Measurements from ENCODE around the genes DMKN, COX6B1, ZBTB32, IGFLR1, OVOL3 and ZNF382.

DNA sequence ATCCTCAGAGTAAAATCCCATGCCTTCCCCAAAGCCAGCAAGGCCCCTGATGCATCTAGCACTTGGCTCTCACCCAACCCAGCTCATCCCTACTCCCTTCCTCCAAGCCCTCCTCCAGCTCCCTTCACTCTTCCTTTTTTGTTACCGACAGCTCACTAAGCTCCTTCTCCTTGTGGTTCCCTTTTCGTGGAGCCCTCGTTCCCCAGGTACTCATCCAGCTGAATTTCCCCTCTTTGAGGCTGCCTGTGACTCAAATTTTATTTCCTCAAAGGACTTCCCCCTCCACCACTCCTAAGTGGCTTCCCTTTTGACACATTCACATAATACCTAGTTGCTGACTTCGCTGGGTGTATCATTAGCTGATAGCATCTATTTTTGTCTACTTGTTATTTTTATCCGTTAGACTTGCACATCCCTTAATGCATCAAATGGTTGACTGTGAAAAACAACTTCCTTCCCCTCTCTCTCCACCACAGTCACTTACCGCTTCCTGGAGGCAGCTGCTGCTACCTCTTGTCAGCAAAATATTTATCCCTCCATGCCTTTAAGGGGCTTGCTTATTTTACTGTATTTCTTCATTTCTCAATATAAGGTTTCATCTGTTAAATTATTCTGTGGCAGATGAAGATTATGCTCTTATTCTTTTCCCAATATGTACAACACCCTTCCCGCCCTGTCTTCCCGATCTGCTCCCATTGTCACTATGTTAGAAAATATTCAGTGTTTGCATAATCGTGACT, 14.5 kb downstream of the FFAR2 start:
- PRO-cap, result no peak
- RAMPAGE, long total RNA, 4 experiments, result no peak in any of the 4 experiments

GRCh38 chr19:35513229-35513952, at the start of gene DMKN:
DMKN (minus strand) TSS chr19:35513649.
- PRO-cap, result no peak
- RAMPAGE, long total RNA, 4 experiments, result start-site peak on the minus strand in 3 of 4 experiments, at chr19:35513649-35513809 at its widest, 8 to 11 reads per replicate

- PRO-cap, result no peak
- RAMPAGE, long total RNA, 4 experiments, result no peak in any of the 4 experiments
Observed at GRCh38 chr19:35536760-35537203, 3.5 kb downstream of the GAPDHS start.

- PRO-cap, result no peak
- RAMPAGE, long total RNA, 4 experiments, result no peak in any of the 4 experiments
Observed at GRCh38 chr19:35596543-35596931, 10.6 kb downstream of the PMIS2 start.

DNA sequence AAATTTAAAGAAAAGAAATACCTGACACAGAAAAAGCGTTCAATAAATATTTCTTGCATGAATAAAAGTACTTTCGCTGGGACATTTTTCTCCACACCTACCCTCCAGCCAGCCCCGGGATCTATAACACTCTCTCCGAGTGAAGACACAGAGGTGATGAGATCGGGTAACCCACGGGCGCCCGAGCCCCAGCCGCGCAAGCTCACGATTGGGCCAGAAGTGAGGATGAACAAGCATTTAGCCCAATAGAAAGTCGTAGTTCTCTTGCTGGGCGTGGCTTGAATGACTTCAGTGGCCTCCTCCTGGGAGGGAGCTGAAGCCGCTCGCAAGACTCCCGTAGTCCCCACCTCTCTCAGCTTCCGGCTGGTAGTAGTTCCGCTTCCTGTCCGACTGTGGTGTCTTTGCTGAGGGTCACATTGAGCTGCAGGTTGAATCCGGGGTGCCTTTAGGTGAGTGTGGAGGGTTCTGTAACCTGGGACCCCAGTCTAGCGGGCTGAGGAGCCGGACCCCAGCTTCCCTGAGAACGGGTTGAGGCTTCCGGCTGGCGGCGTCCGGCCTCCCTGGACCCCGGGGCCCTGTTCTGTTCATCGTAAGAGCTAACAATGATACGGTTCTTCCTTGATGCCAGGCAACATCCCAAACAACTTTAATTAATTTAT, at the start of gene COX6B1:
COX6B1 (plus strand) TSS at position 369 of the 659 bp plus-strand sequence.
- PRO-cap, result no peak
- RAMPAGE, long total RNA, 4 experiments, result start-site peak on the plus strand in 4 of 4 experiments, centred at positions 379 to 384 of the sequence, 2,152 to 6,832 reads per replicate

- PRO-cap, result no peak
- RAMPAGE, long total RNA, 4 experiments, result no peak in any of the 4 experiments
Observed at GRCh38 chr19:35704385-35704790, at the start of gene ZBTB32. ZBTB32 (plus strand) TSS chr19:35704558.

DNA sequence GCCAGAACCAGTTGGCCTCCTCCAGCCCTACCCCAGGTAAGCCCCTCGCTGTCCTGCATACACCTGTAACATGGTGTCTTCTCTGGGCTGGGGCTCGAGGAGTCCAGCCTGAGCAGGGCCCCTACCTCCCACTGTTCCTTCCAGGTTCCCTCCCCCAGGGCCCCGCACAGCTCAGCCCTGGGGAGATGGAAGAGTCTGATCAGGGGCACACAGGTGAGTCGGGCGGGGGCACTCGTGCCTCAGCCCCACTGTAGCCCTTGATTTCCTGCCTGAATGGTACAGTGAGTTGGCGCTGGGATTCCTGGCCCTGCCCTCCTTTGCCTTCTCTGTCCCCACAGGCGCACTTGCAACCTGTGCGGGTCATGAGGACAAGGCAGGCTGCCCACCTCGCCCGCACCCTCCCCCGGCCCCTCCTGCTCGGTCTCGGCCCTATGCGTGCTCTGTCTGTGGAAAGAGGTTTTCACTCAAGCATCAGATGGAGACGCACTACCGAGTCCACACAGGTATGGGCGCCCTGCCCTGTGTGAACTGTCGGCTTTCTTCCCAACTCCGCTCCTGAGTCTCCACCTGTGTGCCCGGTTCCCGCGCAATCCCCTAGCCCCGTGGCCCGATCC, 1.9 kb upstream of the KMT2B start:
- PRO-cap, result no peak
- RAMPAGE, long total RNA, 4 experiments, result no peak in any of the 4 experiments

DNA sequence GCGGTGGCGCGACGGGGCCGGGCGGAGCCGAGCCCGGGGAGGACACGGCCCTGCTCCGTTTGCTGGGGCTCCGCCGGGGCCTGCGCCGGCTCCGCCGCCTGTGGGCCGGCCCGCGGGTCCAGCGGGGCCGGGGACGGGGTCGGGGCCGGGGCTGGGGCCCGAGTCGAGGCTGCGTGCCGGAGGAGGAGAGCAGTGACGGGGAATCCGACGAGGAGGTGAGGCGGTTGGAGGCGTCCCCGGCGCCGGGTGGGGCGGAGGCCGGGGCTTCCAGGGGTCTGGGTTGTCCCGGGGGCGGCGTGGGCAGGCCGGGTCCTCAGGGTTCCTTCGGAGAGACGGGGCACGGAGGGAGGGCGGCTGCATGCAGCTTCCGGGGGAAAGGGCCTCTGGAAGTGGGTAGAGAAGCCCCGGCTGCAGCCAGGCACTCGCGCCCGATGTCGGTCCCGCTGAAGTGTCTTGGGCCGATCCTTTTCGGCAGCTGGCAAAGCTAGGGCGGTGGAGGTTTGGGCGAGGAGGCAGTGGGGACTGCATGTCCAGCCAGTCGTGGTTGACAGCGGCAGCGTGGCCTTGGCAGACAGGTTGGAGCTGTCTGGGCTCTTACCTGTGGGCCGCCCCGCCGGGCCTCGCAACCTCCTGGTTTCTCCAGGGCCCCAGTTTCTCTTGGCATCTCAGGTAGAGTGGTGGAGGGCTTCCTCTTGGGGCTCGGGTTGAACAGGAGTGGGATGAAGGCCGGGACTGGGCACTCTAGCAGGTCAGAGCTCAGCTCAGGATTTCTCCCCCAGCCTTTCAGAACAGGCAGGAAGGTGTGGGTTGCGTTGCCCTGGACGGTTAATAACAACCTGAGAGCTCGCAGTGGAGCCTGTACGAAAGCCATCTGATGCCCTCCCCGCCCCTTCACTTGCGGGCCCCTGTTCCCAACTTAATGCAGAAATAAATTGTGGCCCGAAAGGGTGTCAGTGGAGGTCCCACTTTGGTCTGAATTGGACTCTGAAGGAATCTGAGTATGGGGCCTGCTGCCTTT, 673 bp downstream of the KMT2B start:
- PRO-cap, result no peak
- RAMPAGE, long total RNA, 4 experiments, result no peak in any of the 4 experiments

DNA sequence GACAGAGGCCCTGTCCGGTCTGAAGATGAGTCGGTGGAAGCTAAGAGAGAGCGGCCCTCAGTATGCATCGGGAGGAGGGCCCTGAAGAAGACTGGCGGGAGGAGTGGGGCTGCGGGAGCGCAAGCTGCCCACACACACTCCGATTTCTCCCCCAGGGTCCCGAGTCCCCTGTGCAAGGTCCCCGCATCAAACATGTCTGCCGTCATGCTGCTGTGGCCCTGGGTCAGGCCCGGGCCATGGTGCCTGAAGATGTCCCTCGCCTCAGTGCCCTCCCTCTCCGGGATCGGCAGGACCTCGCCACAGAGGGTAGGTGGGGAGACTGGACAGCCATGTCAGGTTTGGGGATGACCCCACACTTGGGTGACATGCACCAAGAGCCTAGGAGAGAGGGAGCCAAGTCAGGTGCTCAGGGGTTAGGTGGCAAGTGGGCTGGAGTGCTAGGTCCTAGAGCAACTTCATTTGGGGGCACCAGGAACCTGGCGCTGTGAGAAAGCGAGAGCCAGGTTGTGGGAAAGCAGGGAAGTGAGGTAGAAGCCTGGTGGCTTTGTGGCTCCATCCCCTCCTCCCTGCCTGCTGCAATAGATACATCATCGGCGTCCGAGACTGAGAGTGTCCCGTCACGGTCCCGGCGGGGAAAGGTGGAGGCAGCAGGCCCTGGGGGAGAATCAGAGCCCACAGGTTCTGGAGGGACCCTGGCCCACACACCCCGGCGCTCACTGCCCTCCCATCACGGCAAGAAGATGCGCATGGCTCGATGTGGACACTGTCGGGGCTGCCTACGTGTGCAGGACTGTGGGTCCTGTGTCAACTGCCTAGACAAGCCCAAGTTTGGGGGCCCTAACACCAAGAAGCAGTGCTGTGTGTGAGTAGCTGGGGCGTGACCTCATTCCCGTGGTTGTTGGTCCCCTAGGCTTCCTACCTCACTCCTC, 4.9 kb downstream of the KMT2B start:
- PRO-cap, result no peak
- RAMPAGE, long total RNA, 4 experiments, result no peak in any of the 4 experiments

- PRO-cap, result no peak
- RAMPAGE, long total RNA, 4 experiments, result start-site peak on the minus strand in 3 of 4 experiments, at chr19:35742370-35742474 at its widest, 9 to 18 reads per replicate
Observed at GRCh38 chr19:35741894-35742945, at the start of gene IGFLR1. IGFLR1 (minus strand) TSS chr19:35742452.

DNA sequence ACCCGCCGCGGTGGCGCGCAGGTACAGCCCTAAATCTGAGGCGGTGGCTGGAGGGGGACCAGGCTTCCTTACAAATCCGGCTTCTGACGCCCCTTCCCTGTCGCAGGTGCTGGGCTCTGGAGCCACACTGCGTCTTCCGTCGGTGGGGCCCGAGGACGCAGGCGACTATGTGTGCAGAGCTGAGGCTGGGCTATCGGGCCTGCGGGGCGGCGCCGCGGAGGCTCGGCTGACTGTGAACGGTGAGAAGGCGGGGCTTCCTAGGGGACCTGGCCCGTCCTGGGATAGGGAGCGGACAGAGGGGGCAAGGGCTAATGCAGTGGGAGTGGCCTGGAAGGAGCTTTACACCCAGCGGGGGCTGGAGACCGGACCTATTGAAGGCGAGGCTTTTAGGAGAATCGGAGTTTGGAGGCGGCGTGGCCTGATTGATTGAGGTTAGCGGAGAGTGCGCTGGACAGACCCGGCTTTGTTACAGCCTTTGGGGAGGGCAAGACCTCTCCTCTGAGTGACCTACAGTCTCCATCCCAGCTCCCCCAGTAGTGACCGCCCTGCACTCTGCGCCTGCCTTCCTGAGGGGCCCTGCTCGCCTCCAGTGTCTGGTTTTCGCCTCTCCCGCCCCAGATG, 4.4 kb downstream of the KIRREL2 start:
- PRO-cap, result no peak
- RAMPAGE, long total RNA, 4 experiments, result no peak in any of the 4 experiments

- PRO-cap, result no peak
- RAMPAGE, long total RNA, 4 experiments, result no peak in any of the 4 experiments
Observed at GRCh38 chr19:35898583-35898864, 3.8 kb upstream of the HCST start.

DNA sequence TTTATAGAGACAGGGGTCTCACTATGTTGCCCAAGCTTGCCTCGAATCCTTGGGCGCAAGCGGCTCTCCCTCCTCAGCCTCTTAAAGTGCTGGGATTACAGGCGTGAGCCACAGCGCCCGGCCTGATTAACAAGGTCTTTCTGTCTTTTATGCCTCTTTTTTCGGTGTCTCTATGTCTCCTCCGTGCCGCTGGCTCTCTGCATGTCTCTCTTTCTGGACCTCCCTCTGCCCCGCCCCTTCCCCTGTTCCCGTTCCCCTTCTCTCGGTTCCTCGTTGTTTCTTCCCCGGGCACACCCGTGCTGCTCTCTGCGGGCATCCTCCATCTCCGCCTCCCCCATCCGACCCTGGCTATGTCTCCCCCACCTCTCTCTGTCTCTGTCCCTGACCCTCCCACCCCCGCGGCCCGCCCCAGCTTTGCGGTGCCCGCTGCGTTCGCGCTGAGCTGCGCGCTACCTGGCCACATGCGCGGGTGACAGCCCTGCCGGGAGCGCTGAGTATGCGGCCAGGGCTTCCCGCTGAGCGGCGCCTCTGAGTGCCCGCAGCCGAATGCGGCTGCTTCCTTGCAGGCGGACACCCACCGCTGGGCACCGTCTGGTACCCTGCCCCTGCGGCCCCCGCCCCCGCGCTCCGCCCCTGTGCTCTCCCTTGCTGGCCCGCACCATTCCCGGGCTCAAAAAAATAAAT, 8.0 kb upstream of the SDHAF1 start:
- PRO-cap, result no peak
- RAMPAGE, long total RNA, 4 experiments, result no peak in any of the 4 experiments

DNA sequence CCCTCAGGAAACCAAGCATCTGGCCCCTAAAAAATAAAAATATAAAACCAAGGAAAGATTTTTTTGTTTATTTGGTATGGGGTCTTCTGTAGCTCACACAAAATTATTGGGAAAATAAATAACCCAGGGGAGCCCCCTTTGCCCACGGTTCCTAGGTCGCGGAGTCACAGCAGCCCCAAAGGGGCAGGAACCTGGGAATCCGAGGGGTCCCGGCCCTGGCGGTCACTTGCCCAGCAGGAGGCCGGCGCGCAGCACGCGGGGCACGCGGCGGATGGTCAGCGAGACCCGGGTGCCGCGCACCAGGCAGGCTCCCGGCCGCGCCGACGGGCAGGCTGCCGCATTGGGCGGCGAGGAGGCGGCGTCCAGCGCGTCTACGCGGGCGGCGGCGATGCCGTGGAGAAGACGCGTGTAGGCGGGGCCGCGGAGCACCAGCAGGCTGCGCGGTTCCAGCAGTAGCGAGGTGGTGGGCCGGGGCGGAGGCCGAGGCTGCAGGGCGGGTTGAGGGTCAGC, 510 bp upstream of the SYNE4 start:
- PRO-cap, result unidirectional peak, plus-strand start at position 402 of the sequence; unidirectional peak, plus-strand start at position 452 of the sequence
- RAMPAGE, long total RNA, 4 experiments, result no peak in any of the 4 experiments

DNA sequence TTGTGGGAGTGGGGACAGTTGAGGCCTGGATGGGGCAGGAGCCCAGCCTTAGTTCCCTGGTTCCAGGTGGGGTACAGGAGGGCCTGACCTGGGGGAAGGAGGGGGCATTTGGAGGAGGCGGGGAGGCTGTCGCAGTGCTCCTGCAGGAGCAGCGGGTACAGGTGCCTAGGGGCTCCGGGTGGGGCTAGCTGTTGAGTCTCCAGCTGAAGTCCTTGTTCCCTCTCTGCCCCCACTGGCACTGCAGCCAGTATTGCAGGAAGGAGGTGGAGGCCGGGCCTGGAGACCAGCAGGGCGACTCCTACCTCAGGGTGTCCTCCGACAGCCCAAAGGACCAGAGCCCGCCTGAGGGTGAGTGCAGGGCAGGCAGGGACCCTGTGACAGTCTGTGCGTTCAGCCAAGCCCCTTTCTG, 10.0 kb upstream of the OVOL3 start:
- PRO-cap, result no peak
- RAMPAGE, long total RNA, 4 experiments, result no peak in any of the 4 experiments

DNA sequence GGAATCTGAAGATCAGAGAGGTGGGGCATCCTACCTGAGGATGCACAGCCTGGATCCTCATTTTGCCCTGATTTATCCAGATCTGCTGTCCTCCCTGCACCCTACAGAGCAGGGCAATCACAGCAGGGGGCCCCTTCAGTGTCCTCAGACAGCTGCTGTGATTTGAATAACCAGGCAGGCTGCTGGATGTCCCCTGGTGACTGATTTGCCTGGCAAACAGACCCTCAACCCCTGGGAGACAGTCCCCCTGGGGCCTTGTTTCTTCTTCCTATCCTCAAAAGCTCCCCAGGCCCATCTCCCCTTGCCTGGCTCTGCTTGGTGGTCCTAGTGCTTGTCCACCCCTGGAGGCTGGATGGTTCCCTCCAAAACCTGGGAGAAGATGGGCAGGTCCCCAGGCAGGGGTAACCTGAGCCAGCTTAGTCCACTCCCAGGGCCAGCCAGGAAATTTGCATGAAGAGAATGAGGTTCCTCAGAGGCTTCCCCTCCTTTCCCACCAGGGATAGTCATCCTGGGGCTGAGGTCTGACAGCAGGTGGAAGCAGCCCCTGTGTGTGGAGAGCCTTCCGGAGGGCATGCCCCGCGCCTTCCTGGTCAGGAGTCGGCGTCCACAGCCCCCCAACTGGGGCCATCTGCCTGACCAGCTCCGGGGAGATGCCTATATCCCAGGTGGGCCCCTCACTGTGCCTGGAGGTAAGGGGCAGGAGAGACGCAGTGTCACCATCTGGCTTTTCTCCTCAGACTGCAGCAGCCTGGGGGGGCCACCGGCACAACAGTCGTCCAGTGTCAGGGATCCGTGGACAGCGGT, at the start of gene OVOL3:
OVOL3 (plus strand) TSS at position 512 of the 804 bp plus-strand sequence.
- PRO-cap, result no peak
- RAMPAGE, long total RNA, 4 experiments, result no peak in any of the 4 experiments

DNA sequence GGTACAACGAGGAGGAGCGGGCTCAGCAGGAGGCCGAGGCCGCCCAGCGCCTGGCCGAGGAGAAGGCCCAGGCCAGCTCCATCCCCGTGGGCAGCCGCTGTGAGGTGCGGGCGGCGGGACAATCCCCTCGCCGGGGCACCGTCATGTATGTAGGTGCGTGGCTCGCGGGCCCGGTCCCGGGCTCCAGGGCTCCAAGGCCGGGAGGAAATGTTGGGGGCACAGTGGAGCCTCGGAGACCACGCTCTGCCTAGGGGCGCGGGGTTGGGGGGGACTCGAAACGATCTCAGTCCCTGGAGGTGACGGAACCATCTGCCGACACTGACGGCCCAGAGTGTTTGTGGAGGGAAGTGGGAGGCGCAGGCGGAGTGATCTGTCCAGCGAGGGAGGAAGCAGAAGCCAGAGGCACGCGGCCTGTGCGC, 6.3 kb downstream of the TBCB start:
- PRO-cap, result no peak
- RAMPAGE, long total RNA, 4 experiments, result no peak in any of the 4 experiments

DNA sequence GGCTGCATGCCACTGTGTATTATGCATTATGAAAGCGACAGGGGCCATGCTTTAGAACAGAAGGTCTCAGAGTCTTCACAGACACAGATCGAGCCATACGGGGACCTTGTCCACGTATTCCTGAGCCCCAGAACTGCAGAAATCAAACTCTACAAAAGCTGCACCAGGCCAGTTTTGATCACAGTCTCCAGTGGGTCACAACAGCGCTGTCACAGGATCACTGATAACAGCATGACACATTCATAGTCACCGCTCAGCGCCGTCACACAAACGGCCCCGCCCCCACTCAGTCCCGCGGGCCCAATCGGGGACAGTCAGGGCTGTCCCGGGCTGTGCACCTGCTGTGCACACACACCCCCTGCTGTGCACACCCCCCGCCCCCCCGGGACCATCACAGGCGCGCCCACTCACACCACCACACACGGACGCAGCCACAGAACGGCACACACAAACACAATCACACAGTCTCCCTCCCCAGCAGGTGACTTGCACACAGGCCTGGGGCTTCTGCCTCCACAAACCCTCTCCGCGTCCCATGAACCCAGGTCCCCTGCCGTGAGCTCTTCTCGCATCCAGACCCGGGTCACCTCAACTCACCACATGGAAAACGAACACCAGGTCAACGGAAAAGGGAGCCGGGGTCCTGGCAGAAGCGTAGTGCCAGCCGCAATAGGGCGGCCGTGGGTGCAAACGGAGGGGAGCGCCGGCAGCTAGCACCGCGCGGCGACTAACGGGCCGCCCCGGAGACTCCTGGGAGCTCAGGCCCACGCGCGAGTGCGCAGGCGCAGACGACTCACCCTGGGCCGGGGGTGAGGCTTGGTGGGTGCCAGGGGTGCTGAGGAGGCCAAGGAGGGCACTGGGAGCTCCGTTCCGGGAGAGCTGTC, at the start of gene ZNF382:
ZNF382 (plus strand) TSS at position 785 of the 884 bp plus-strand sequence.
- PRO-cap, result bidirectional peak, plus-strand start at position 796 of the sequence, minus-strand start at position 729 of the sequence
- RAMPAGE, long total RNA, 4 experiments, result start-site peak on the plus strand in 4 of 4 experiments, centred at positions 775 to 780 of the sequence, 36 to 47 reads per replicate; start-site peak on the minus strand in 3 of 4 experiments, centred at positions 715 to 736 of the sequence, 7 to 22 reads per replicate

- PRO-cap, result no peak
- RAMPAGE, long total RNA, 4 experiments, result no peak in any of the 4 experiments
Observed at GRCh38 chr19:37218536-37219309, 709 bp downstream of the ZNF383 start.

GRCh38 chr19:37691609-37692543, 27.7 kb downstream of the ZNF607 start:
- PRO-cap, result unidirectional peak, minus-strand start at chr19:37692313
- RAMPAGE, long total RNA, 4 experiments, result start-site peak on the minus strand in 4 of 4 experiments, at chr19:37692208-37692320 at its widest, 17 to 35 reads per replicate